Hematopoietic multipotent progenitor cell (in vitro differentiated cells): ENCODE measurements around the genes HTRA2, LRRTM4 and REG1B.

- CAGE, long polyA plus RNA = no peak
Measured at GRCh38 chr2:74483151-74483650, 320 bp downstream of the TTC31 start.

DNA sequence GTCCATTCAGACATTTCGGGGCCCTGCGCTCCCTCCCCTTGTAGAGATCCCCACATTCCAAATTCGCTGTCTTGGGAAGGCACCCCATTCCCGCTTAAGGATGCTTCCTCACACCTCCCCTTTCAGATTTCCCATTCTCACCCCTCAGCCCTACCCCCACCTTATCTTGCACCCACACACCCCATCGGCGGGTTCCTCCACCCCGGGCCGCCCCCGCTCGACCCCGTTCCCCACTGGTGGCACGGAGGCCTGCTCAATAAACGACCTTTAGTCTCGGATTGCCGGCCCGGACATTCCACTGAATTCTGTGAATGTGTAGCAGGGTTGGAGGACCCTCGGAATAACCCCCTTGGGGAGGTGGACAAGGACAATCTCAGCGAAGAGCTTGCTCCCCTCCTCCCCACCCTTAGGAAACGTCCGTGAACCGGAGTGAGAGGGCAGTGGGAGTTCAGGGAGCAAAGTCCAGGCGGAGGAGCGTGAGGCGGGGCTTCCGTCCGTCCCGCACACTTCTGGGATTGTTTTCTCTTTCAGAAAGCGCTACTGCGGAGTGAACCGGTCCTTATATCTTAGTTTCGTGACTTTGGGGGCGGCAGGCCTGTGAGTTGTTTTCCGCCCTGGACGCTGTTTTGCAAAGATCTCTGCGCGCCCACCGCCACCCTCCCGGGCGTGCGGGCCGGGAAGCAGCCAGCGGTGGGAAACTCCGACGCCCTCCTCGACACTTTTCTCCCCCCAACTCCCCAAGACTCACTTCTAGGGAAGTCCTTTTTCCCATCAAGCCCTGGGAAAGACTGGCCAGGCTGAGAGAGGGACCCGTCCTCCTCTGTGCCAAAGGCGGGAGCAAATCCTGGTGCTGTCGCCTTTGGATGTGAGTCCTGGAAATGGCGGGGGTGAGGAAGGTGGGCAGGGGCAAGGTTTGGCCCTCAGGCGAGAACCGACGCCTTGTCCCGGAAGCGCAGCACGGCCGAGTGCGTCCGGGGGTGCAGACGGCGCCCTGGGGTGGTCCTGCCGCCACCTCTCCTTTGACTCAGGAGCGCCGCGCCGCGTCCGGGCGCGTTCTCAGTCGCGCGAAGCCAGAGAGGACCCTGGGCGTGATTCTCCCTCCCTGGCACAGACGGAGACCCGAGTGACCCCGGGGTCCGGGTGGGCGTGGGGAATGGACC is 3.1 kb upstream of the LBX2 start:
- CAGE, long polyA plus RNA = no peak

DNA sequence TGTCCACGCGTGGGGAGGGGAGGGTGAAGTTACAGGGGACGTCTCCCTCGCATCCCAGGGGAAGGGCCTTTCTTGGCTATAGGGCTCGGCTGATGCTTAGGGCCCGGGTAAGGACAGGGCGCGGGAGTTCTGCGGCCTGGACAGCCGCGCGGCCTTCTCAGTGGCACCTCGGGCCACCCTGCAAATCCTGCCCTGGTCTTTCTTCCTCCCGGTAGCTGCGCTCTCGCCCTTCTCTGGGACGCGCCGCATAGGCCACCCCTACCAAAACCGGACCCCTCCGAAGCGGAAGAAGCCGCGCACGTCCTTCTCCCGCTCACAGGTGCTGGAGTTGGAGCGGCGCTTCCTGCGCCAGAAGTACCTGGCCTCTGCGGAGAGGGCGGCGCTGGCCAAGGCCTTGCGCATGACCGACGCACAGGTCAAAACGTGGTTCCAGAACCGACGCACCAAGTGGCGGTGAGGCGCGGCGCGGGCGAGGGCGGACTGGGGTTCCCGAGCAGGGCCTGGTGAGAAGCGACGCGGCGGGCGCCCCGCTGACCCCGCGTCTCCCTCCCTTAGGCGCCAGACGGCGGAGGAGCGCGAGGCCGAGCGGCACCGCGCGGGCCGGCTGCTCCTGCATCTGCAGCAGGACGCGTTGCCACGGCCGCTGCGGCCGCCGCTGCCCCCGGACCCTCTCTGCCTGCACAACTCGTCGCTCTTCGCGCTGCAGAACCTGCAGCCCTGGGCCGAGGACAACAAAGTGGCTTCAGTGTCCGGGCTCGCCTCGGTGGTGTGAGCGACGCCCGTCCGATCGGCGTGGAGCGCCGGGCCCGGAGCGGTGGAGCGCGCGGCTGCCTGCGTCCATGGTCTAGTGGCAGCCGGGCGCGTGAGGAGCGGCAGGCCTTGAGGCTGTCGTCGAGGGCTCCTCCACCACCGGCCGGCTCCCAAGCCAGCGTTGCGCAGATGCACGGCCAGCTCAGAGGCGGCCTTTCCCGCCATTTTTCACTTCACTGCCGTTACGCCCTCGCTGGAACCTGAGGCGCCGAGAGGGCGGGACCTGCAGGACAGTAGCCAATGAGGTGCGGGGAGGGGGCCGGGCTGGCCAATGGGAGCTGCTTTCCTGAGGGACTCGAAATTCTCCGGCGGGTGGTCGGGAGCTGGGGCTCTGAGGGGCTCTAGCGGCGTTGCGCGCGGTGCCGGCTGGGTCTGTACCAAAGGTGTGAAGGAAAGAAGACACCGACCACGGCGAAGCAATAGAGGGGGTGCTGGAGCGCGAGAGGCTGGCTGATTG is 1.6 kb downstream of the TLX2 start:
- CAGE, long polyA plus RNA = no peak

- CAGE, long polyA plus RNA = start-site peak on the minus strand at chr2:74529678-74529908, 15,868 reads; start-site peak on the plus strand at chr2:74529709-74530003, 292 reads
Measured at GRCh38 chr2:74529581-74530388, at the start of gene HTRA2. TSS of gene HTRA2 (plus strand) at chr2:74529933.

- CAGE, long polyA plus RNA = no peak
Measured at GRCh38 chr2:74532438-74533512, 3.0 kb downstream of the HTRA2 start.

- CAGE, long polyA plus RNA = no peak
Measured at GRCh38 chr2:74740677-74741482, 86.8 kb downstream of the SEMA4F start.

DNA sequence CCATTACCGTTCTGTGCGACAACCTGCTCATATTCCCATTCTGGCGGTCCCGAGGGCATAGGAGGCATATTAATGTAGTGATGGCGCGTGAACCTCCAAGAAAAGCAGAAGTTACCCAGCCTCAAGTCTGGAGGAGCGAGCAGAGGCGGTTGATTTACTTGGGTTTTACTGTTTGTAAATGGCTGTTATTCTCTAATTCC is 1.8 kb downstream of the HK2 start:
- CAGE, long polyA plus RNA = no peak

GRCh38 chr2:74838003-74838506 is 4.1 kb downstream of the HK2 start:
- CAGE, long polyA plus RNA = no peak

GRCh38 chr2:74854084-74854732 is 20.3 kb downstream of the HK2 start:
- CAGE, long polyA plus RNA = no peak

GRCh38 chr2:74883122-74883526 is 49.2 kb downstream of the HK2 start:
- CAGE, long polyA plus RNA = no peak

DNA sequence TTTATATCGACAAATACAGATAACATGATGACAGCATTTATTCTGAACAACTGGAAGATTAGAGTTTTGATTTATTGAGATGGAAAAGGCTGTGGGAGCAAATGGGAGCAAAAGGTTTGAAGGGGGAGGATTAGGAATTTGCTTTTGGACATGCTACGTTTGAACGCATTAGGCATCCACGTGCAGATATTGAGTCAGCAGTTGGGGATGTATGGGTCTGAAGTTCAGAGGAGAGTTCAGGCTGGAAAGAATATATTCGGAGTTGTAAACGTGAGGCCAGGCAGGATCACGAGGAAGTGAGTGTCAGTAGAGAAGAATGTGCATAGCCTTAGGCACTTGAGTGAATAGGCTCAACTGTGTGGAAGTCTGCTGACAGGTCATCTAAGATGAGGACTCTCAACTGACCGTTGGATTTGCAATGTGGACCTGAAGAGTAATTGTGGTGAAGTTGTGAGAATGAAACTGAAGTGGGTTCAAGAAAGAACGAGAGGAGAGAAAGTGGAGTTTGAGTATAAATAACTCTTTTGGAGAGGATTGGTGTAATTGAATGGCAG is 40.7 kb upstream of the POLE4 start:
- CAGE, long polyA plus RNA = no peak

- CAGE, long polyA plus RNA = no peak
Measured at GRCh38 chr2:75238914-75239406, 39.6 kb upstream of the TACR1 start.

DNA sequence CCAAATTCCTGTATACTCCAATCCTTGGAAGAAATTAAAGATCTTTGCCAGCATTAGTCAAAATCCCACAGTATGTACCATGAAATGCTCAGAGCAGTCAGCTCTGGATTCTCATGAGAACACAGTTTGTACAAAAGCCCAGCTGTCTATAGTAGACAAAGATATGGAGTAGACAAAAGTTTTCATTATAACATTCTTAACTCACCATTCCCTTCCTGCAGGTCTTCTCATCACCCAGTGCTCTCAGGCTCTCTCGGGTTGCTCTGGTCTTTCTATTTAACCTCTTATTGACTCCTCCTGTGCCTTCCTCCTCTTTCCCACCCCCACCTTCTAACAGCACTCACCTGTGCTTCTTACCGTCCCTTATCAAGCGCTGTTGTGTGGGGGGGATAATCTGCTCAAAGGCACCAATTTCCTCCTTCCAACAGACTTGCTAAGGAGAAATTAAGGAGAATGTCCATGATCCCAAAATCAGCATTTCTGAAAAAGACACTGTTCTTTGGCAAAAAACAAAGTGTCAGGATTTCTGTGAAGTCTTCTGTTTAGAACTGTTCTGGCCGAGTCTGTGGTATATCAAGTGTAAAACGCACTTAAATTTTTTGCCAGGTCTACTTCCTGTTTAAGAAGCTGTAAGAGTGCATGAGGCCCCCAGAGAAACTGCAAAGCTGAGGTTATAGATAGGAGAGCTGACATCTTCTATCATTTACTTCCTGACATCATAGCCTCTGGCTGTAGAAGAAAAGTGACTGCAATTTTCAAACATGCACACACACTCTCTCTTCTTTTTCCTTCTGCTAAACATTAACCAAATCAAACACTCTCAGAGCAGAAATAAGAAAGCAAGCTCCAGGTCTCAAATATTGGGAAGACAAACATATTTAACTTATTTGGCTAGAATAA is 144.0 kb downstream of the EVA1A start:
- CAGE, long polyA plus RNA = no peak

GRCh38 chr2:75428761-75429030 is 132.0 kb downstream of the EVA1A start:
- CAGE, long polyA plus RNA = no peak

DNA sequence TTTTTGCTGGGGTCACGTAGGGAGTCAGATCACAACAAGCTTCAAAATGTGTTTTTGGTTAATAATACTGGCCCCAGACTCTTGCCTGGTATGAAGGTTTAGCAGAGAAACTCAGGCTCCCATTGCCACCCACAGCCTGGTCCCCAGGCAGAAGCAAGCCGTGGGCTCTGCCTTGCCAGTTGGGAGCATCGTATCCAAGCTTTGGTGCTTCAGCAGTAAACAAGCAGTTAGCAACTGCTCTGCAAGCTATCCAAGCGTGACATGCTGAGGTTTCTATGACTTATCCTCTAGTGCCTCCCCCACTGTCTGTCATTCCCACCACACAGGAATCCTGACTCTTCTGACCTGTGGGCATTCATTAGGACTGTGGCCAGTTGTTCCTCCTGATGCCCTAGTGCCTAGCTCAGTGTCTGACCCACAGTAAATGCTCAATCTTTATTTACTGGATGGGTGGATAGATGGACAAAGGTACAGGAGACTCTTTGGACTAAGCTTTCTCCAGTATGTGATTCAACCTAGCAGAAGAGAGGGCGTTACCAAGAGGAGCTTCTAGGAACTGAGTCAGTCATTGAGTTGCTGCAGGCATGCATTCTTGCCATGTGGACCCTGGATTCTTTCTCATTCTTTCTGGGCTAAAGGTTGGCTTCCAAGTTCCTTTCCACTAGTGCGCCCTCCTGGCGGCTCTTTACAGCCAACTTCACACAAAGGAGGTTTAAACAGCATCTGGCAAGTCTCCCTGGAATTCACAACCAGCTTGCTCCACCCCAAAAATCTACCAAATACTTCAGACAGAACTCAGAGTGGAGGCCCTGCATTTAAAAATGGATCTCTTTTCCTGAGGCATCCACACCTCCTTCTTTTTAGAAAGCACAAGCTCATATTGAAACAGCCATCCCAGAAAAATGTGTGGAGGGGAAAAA is 40.6 kb upstream of the MRPL19 start:
- CAGE, long polyA plus RNA = no peak

- CAGE, long polyA plus RNA = no peak
Measured at GRCh38 chr2:75873016-75873334, 162.3 kb upstream of the GCFC2 start.

DNA sequence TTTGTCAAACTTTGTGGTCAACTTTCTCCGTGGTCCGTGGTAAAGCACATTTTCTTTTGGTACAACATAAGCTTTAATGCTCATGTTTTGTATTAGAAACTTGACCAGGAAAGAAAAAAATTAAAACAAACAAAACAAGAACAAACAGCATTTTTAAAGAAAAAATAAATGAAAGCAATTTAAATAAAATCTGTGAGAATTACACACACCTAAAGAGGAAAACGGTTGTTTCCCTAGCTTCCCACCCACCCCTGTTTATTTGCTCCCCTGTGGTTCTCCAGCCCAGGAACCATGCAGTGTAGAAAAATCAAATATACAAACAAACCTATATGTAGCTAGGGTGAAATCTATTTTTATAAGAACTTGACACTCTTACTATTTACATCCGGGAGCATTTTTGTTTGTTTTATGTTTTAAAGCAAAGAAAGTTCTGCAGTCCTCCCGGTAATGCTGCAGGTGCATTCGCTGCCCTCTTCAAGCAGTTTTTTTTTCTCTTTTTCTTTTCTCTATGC is 774.1 kb downstream of the LRRTM4 start:
- CAGE, long polyA plus RNA = no peak

DNA sequence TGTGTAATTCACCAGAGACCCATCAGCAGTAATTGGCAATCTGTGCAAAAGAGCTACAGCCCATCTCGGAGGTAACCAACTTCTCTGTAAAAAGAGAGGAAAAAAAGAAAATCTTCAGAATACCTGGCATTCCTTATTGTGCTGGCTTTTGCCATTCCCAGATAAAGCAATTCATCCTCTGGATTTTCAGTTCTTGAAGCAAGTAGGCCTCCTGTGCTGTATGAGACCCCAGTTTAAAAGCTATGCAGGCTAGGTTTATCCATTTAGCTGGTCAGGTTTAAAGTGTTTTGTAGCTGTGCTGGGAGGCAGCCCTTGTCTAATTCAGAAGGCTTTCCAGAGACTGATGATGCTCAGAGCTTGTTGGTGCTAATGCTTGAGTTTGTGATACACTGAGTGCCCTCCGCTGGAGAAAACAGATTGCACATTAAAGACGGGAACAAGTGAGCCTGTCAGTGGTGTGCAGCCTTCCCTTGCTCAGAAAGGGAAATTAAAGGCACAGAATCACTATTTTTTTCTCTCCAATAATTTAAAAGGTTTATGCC is at the start of gene LRRTM4:
Gene LRRTM4 (minus strand): TSS at position 391 of the 542 bp plus-strand sequence.
- CAGE, long polyA plus RNA = no peak

- CAGE, long polyA plus RNA = no peak
Measured at GRCh38 chr2:79087821-79088330, at the start of gene REG1B. TSS of gene REG1B (minus strand) at chr2:79087993.

- CAGE, long polyA plus RNA = no peak
Measured at GRCh38 chr2:81466702-81467817, 1162.5 kb upstream of the LRRTM1 start.